A172 (cell line): ENCODE results near the genes ARPC2, GPBAR1 and VIL1.

DNA sequence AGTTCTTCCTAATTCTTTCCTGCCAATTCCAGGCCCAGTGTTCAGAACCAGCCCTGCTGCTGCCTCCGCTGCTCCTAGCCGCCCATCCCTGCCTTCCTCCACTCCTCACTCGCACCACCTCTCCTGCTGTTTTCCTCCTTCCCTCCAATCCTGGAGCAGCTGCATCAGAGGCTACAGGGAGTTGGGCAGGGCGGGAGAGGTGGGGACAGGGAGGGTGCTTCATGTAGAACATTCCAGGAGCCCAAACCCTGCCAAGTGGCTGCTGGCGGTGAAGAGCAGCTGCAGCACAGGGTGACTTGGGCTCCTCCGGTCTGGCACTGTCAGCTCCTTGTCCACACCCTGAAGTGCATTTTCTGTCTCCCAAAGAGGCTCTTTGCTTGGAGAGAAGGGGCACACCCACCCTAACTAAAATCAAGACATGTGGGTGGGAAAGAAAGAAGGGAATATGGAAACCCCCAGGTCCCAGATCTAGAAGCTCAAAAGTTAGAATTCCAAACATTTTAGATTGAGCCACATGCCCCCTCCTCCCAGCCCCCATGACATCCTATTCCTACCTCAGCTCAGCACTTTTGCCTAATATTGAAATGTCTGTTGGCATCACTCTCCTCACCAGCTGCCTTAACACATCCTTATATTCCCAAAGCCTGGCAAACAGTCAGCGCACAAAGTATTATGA, 176.1 kb downstream of the TNS1 start:
- RAMPAGE, long total RNA = no peak

DNA sequence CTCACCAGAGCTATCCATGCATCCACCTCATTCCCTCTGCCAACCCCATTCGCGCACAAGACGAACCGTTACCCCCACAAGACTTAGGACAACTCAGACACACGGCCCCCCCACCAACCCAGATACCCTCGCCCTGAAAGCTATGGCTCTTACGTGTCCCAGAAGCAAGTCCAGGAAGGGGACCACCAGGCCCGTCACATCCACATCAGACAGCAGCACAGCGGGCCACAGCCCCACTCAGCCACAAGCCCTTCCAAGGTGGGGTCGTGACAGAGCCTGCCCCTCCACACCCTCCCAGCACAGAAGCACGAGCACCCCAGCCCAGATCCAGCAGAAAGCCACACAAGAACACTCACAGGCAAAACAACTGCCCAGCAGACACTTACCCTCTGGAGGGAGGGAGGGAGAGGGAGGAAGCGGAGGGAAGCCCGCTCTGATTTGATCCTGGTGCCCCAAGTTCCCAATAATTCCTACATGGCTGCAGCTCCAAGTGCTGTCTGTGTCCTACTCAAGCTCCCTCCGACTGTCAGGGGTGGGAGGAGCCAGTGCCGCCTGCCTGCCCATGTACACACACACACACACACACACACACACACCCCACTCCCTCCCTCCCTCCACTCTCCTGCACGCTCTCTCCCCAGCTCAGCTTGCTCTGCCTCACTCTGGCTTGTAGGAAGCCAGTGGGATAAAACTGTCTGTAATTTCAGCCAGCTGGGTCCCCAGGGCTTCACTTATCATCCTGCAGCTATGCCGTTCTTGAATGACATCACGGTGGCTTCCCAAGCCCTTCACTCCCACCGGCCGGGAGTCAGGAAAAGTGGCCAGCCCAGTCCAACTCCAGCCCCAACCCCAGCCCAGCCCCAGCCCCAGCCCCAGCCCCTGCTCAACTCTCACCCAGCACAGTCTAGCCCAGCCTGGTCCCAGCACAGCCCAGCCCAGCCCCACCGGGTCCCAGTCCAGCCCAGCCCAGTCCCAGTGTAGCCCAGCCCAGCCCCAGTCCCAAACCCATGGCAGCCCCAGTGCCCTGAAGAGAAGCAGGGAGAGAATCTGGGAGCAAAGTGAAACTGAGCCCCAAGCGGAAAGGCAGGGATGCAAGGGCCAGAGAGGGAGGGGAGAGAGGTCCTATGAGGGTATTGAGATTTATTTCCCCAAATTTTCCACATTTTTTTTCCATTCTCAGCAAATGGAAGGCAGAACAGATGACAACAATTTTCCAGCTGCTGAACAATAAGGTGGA, 144.3 kb downstream of the TNS1 start:
- RAMPAGE, long total RNA = no peak

DNA sequence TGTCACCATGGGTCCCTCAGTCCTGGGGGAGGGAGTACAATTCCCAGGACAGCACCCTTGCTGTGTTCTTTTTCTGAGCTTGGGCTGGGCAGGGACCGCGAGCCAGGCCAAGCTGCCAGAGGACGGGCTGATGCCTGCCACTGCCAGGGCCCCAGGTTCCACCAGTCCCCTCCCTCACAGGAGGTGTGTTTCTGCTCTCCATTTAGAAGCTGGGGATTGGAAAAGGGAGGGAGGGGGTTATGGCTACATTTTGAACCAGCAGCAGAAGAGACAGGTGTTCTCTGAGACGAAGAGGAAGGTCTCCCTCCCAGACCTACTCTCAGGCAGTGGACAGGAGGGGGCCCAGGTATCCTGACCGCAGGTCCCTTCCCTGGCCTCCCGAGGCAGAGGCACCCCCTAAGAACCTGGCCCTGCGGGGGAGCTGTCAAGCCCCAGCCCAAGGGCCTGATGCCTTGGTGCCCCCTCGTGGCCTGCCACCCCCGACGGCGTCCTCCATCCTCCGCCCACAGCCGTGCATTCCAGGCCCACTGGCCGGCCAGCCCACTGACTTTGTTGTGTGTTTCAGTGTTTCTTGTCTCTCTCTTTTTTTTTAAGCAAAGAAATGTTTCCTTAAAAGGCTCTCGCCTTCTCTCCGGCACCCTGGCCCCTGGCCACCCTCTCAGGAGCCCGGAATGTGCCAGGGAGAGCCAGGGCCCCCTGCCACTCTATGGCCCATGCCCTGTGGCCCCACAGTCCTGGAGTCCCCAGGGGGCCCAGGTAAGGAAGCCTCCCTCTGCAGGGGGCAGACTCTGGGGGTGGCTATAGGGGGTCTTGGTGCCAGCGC, 80.2 kb downstream of the TNS1 start:
- RAMPAGE, long total RNA = no peak

- RAMPAGE, long total RNA = no peak
Observed at GRCh38 chr2:217992995-217993639, 9.7 kb downstream of the TNS1 start.

DNA sequence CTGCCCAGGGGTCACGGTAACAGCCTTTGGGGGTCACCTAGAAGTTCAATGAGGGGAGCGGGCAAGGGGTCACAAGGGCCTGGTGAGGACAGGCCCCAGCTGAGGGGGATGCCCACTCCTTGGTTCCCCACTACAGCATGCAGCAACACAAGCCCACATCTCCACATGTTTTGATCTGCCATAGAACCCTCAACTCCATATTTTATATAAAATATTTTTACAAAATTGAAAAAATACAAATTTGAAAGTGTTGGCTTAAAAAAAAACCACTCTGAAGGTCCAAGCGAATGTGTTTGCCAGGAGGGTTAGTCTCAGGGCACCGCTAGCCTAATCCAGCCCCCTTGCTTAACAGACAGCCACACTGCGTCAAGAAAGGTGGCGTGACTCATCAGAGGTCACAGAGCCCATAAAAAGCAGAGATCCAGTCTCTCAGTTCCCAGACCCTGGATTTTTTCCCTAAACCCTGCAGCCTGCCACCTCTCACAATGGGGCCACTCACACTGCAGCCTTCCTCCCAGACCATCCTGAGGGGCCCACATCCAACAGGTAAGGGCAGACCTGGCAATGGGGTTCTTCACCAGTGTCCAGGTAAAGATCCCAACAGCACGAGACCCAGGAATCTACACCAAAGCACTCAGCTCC, 3.9 kb upstream of the TNS1 start:
- RAMPAGE, long total RNA = no peak

DNA sequence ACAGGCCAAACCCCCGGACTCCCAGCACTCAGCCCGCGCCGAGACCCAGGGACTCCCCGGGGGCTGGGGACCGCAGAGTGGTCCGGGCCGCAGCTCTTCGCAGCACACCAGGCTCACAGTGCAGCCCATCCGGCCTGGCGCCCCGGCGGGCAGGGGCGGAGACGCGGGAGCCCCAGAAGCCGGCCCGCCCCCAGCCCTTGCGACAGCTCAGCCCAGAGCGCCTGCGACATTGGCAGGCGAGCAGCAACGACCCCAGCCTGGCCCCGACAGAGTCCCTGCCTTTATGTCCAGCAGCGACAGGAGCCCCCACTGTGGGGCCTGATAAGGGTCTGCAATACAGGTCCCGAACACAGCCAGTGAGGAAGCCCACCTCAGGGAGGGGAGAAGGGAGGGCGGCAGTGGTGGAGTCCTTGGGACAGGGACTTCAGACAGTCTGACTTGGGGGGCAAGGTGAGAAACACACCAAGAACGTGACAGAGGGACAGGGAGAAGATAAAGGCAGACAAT, 31.1 kb upstream of the TNS1 start:
- RAMPAGE, long total RNA = no peak

GRCh38 chr2:218034531-218035372, 32.0 kb upstream of the TNS1 start:
- RAMPAGE, long total RNA = no peak

GRCh38 chr2:218216888-218217952, at the start of gene ARPC2:
Gene ARPC2, plus strand, starts transcription at chr2:218217189.
- RAMPAGE, long total RNA = start-site peak on the plus strand at chr2:218217171-218217230, 184 and 299 reads in 2 replicates

DNA sequence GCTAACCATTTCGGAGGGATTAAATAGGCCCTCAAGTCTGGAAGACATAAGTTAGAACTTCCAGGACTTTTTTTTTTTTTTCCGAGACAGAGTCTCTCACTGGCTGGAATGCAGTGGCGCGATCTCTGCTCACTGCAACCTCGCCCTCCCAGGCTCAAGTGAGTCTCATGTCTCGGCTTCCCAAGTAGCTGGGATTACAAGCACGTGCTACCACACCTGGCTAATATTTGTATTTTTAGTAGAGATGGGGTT, 2.2 kb downstream of the ARPC2 start:
- RAMPAGE, long total RNA = no peak

GRCh38 chr2:218260589-218261355, at the start of gene GPBAR1:
Gene GPBAR1, plus strand, starts transcription at chr2:218261015.
- RAMPAGE, long total RNA = no peak

DNA sequence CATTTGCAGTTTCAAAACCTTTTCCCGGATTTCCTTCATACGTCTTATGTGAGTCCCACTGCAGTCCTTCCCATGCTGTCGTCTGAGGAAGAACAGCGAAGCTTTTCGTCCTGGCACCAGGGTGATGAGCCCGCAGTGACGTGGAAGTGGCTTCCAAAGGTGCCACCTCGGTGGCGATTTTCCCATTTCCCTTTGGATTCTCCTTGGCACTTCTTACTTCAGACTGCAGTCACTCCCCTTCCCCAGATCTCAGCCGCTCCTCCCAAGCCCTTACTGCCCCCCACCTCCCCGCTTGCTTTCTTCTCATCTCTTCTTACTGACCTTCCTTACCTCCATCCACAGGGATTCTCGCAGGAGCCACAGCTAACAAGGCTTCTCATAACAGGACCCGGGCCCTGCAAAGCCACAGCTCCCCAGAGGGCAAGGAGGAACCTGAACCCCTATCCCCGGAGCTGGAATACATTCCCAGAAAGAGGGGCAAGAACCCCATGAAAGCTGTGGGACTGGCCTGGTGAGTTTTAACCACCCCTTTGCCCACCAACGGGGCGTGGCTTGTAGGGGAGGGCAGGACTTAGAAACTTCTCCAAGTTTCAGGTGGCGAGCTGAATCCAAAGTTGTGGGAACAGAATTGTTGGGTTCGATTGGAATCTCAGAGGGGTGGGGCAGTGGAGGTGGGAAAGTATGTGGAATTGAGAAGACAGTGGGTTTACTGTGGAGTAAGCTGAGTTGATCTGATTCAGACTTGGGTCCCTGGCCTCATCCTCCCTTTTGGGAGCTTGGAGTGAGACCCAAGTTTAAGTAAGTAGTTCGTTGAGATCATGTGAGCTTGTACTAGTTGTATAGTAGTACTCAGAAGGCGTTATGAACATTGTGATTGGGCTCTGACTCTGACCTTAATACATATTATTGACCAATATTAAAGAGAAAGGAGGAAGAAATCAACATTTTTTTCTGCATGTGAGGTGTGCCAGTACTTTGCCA, 1.0 kb downstream of the PNKD start:
- RAMPAGE, long total RNA = no peak

- RAMPAGE, long total RNA = no peak
Observed at GRCh38 chr2:218278173-218278543, 7.8 kb downstream of the PNKD start.

GRCh38 chr2:218285220-218285895, 6.9 kb downstream of the TMBIM1 start:
- RAMPAGE, long total RNA = no peak

GRCh38 chr2:218370167-218371582, 11.4 kb upstream of the SLC11A1 start:
- RAMPAGE, long total RNA = no peak

- RAMPAGE, long total RNA = no peak
Observed at GRCh38 chr2:218397211-218397712, 2.4 kb upstream of the CTDSP1 start.

- RAMPAGE, long total RNA = no peak
Observed at GRCh38 chr2:218400828-218401661, 1.4 kb downstream of the CTDSP1 start.

GRCh38 chr2:218404637-218405036, 5.0 kb downstream of the CTDSP1 start:
- RAMPAGE, long total RNA = no peak

- RAMPAGE, long total RNA = no peak
Observed at GRCh38 chr2:218418679-218419290, at the start of gene VIL1. Gene VIL1, plus strand, starts transcription at chr2:218419123.

DNA sequence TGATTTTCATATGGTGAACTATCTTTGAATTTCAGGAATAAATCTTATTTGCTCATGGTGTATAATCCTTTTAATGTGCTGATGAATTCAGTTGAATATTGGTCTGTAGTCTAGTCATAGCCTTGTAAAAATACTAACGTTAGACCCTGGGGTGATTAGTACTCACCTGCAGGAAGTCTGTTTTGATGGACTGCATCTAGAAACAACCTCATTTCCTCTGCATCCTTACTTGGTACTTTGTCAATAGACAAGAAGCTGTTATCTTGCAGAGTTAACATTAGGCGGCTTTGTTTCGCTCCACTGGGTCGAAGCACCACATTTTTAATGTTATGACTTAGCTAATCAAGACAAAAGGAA, 14.8 kb downstream of the USP37 start:
- RAMPAGE, long total RNA = no peak

GRCh38 chr2:218631977-218632420, 24.3 kb downstream of the PLCD4 start:
- RAMPAGE, long total RNA = no peak